HepG2 (cell line): ENCODE measurements around a stretch of chr2.

GRCh38 chr2:24264543-24265130 lies 89.8 kb downstream of the FAM228A start:
- RRBS, 2 experiments: no CpG with 5 or more reads among the region's 6 CpGs
CAGE:
- cytosol, long polyA minus RNA: no peak
- cytosol, long polyA plus RNA: no peak
- long polyA plus RNA: no peak
- nucleus, long polyA minus RNA: no peak
- nucleus, long polyA plus RNA: no peak

- RRBS, 2 experiments: no CpG with 5 or more reads among the region's 15 CpGs
CAGE:
- cytosol, long polyA minus RNA: no peak
- cytosol, long polyA plus RNA: no peak
- long polyA plus RNA: no peak
- nucleus, long polyA minus RNA: no peak
- nucleus, long polyA plus RNA: no peak
Observed at GRCh38 chr2:24281464-24282498, 78.6 kb downstream of the ITSN2 start.

GRCh38 chr2:24303768-24304149 lies 56.6 kb downstream of the ITSN2 start:
- RRBS, 2 experiments: no CpG with 5 or more reads among the region's 2 CpGs
CAGE:
- cytosol, long polyA minus RNA: no peak
- cytosol, long polyA plus RNA: no peak
- long polyA plus RNA: no peak
- nucleus, long polyA minus RNA: no peak
- nucleus, long polyA plus RNA: no peak

- RRBS, 2 experiments: no CpG with 5 or more reads among the region's 3 CpGs
CAGE:
- cytosol, long polyA minus RNA: no peak
- cytosol, long polyA plus RNA: no peak
- long polyA plus RNA: no peak
- nucleus, long polyA minus RNA: no peak
- nucleus, long polyA plus RNA: no peak
Observed at GRCh38 chr2:24354456-24354848, 5.9 kb downstream of the ITSN2 start.

- RRBS, 2 experiments: no CpG with 5 or more reads among the region's 7 CpGs
CAGE:
- cytosol, long polyA minus RNA: no peak
- cytosol, long polyA plus RNA: no peak
- long polyA plus RNA: no peak
- nucleus, long polyA minus RNA: no peak
- nucleus, long polyA plus RNA: no peak
Observed at GRCh38 chr2:24461546-24462178, 29.4 kb upstream of the NCOA1 start.

GRCh38 chr2:24490458-24491065 lies 492 bp upstream of the NCOA1 start:
- RRBS, 2 experiments: 2% methylated on average over 23 to 27 of the region's 44 CpGs
CAGE:
- cytosol, long polyA minus RNA: no peak
- cytosol, long polyA plus RNA: no peak
- long polyA plus RNA: no peak
- nucleus, long polyA minus RNA: no peak
- nucleus, long polyA plus RNA: no peak

DNA sequence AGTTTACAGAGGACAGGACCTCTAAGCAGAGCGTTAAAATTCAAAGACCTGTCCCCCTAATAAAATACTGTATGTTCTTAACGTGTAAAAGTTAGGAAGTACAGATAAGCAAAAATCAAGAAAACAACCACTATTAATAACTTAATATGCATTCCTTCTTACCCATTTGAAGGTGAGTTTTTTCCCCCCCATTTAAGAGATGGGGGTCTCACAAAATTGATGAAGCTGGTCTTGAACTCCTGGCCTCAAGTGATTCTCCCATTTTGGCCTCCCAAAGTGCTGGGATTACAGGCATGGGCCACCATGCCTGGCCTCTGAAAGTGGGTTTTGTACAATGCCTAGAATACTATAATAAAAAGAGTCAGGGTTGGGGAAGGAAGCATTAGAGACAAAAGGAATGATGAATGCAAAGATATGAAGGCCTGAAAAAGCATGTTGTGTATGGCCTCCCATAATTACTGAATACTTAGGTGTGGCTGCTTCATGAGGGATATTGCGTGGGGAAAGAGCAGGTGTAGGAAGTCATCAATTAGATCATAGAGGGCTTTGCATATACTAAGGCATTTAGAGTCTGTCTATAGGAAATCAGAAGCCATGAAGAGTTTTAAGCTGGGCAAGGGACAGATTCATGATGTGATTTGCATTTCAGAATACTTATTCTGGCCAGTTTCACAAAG lies 48.0 kb downstream of the NCOA1 start:
- RRBS, 2 experiments: no CpG with 5 or more reads among the region's 3 CpGs
CAGE:
- cytosol, long polyA minus RNA: no peak
- cytosol, long polyA plus RNA: no peak
- long polyA plus RNA: no peak
- nucleus, long polyA minus RNA: no peak
- nucleus, long polyA plus RNA: no peak

GRCh38 chr2:24554014-24554624 lies 63.1 kb downstream of the NCOA1 start:
- RRBS, 2 experiments: no CpG with 5 or more reads among the region's 4 CpGs
CAGE:
- cytosol, long polyA minus RNA: no peak
- cytosol, long polyA plus RNA: no peak
- long polyA plus RNA: no peak
- nucleus, long polyA minus RNA: no peak
- nucleus, long polyA plus RNA: no peak

GRCh38 chr2:24598155-24598632 lies 107.1 kb downstream of the NCOA1 start:
- RRBS, 2 experiments: no CpG with 5 or more reads among the region's 1 CpG
CAGE:
- cytosol, long polyA minus RNA: no peak
- cytosol, long polyA plus RNA: no peak
- long polyA plus RNA: no peak
- nucleus, long polyA minus RNA: no peak
- nucleus, long polyA plus RNA: no peak

GRCh38 chr2:24677702-24678041 lies 115.5 kb downstream of the PTRHD1 start:
- RRBS, 2 experiments: no CpG with 5 or more reads among the region's 2 CpGs
CAGE:
- cytosol, long polyA minus RNA: no peak
- cytosol, long polyA plus RNA: no peak
- long polyA plus RNA: no peak
- nucleus, long polyA minus RNA: no peak
- nucleus, long polyA plus RNA: no peak

- RRBS, 2 experiments: no CpG with 5 or more reads among the region's 4 CpGs
CAGE:
- cytosol, long polyA minus RNA: no peak
- cytosol, long polyA plus RNA: no peak
- long polyA plus RNA: no peak
- nucleus, long polyA minus RNA: no peak
- nucleus, long polyA plus RNA: no peak
Observed at GRCh38 chr2:24720309-24720855, 72.8 kb downstream of the PTRHD1 start.

- RRBS, 2 experiments: no CpG with 5 or more reads among the region's 10 CpGs
CAGE:
- cytosol, long polyA minus RNA: no peak
- cytosol, long polyA plus RNA: no peak
- long polyA plus RNA: no peak
- nucleus, long polyA minus RNA: no peak
- nucleus, long polyA plus RNA: no peak
Observed at GRCh38 chr2:24751715-24752393, 41.3 kb downstream of the PTRHD1 start.

GRCh38 chr2:24820355-24820900 lies 27.2 kb downstream of the CENPO start:
- RRBS, 2 experiments: no CpG with 5 or more reads among the region's 12 CpGs
CAGE:
- cytosol, long polyA minus RNA: no peak
- cytosol, long polyA plus RNA: no peak
- long polyA plus RNA: no peak
- nucleus, long polyA minus RNA: no peak
- nucleus, long polyA plus RNA: no peak

GRCh38 chr2:24839810-24840486 lies 46.7 kb downstream of the CENPO start:
- RRBS, 2 experiments: no CpG with 5 or more reads among the region's 20 CpGs
CAGE:
- cytosol, long polyA minus RNA: no peak
- cytosol, long polyA plus RNA: no peak
- long polyA plus RNA: no peak
- nucleus, long polyA minus RNA: no peak
- nucleus, long polyA plus RNA: no peak

DNA sequence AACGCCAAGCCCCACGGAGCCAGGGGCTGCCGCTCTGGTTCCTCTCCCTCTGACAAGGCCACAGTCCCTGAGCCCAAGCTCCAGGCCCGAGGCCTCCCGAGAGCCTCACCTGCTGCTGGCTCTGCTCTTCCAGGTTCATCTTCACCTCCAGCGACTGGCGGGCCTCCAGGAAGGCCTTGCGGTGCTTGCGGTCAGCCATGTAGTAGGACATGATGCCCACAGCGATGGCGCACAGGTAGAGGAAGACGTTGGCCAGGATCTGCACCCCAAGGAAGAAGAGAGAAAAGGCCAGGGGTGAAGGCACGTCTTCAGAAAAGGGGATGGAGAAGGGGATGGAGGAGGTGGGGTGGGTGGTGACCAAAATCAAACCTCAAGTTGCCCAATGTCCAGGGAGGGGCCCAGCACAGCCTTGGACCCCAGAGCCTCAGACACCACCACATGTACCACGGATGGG lies 47.5 kb downstream of the ADCY3 start:
- RRBS, 2 experiments: no CpG with 5 or more reads among the region's 14 CpGs
CAGE:
- cytosol, long polyA minus RNA: no peak
- cytosol, long polyA plus RNA: no peak
- long polyA plus RNA: no peak
- nucleus, long polyA minus RNA: no peak
- nucleus, long polyA plus RNA: no peak

DNA sequence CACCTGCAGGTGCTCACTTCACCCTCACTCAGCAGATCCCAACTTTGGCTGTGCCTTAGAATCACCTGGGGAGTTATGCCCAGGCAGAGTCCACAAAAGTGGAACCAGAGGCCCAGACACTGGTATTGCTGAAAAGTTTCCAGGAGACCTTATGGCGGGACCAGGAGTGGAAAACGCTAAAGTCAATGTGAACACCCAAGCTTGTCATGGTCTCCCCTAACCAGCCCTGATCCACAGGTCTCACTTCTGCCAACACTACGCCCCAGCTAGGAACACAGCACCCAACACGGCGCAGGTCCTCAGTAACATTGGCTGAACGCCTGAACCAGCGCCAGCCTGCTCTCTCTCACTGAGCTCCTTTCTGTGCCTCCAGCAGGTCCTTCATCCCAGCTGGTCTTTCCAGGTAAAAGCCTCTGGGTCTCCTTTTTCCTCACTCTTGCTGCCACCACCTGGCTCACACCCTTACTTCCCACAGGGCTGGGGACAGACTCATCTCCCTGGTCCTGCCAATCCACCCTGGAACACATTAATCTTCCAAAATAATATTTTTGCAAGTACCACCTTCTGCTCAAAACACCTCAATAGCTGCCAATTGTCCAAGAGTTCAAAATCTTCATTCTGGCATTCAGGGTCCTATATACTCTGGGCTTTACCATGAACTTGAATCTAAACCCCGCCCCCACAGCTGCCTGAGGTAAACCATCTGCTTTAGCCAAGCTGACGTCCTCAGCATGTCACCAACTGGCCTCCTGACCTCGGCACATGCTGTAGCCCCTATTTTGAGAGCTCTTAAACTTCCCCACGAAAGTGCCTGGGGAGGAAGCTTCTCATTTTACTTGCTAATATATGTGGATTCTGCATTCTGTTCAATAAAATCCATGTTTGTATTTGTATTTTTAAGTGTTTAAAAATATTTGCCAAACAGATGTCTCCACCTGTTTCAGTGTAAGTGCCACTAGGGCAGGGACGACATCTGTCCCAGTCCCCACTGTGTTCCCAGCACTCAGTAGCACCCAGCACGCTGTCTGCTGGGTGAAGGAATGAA lies 34.5 kb downstream of the ADCY3 start:
- RRBS, 2 experiments: no CpG with 5 or more reads among the region's 13 CpGs
CAGE:
- cytosol, long polyA minus RNA: no peak
- cytosol, long polyA plus RNA: no peak
- long polyA plus RNA: no peak
- nucleus, long polyA minus RNA: no peak
- nucleus, long polyA plus RNA: no peak

DNA sequence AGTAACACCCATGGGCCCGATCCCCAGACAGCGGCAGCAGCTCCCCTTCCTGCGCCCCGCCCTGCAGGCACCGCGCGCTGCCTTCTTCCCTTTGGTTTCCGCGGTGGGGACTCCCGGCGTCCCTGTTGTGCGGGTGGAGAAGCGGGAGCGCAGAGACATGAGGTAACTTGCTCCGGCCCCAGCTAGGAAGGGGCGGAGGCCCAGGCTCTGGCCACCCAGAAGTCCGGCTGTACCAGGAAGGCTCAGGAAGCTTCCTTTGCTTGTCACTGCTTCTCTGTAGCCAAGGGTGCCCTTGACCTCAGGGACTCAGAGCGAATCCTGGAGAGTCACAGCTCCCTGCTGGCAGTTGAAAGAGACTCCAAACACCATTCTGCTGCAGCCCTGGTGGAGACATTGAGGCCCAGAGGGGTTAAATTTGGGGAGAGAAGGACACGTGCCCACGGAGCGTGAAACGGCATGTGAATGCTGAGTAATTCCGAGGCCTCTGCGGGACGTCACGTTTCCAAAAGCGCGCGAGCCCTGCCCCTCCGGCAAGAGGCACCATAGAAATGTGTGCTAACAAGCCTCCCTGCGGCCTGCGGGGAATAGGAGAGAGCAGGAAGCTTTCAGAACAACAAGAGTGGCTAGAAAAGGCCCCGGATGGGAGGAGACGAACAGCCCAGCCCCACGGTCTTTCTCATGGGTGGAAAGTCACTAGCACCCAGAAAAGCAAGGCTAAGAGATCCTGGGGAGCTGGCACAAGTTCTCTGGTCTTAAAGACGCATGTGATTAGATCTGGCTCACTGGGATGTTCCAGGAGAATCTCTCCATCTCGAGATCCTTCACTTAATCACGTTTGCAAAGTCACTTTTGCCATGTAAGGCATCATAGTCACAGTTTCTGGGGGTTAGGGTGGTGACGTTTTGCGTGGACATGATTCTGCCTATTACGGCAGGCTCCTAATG lies 6.8 kb upstream of the ADCY3 start:
- RRBS, 2 experiments: 23 to 34% methylated on average over 10 of the region's 41 CpGs
CAGE:
- cytosol, long polyA minus RNA: no peak
- cytosol, long polyA plus RNA: no peak
- long polyA plus RNA: no peak
- nucleus, long polyA minus RNA: no peak
- nucleus, long polyA plus RNA: no peak

DNA sequence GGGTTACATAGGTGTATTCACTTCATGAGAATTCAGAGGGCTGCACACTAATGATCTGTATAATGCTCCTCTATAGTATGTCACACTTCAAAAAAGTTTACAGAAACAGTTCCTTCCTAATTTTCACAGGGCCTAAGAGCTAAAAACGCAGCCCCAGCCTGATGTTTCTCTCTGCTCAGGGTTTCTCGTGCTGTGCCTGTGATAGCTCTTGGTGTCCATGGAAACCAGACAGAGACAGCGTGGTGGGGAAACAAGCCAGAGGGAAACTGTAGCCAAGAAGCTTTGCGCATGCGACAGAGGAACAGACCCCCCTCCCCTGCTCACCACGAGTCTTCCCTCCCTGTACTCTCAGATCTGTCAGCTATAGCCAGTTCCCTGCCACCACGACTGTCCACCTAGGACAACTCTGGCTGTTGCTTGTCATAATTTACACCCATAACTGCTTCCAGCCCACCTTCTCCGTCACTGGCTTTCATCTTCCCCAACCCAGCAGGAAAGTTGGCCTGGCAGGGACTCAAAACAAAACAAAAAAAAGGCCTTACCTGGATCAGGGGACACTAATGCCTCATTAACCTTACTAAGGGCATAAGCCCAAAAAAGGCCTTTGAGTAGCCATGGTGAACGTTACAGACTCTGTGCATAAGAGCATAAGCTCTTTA lies 13.2 kb upstream of the DNAJC27 start:
- RRBS, 2 experiments: no CpG with 5 or more reads among the region's 9 CpGs
CAGE:
- cytosol, long polyA minus RNA: no peak
- cytosol, long polyA plus RNA: no peak
- long polyA plus RNA: no peak
- nucleus, long polyA minus RNA: no peak
- nucleus, long polyA plus RNA: no peak

GRCh38 chr2:25279052-25279797 lies 62.5 kb downstream of the DNMT3A start:
- RRBS, 2 experiments: no CpG with 5 or more reads among the region's 14 CpGs
CAGE:
- cytosol, long polyA minus RNA: no peak
- cytosol, long polyA plus RNA: no peak
- long polyA plus RNA: no peak
- nucleus, long polyA minus RNA: no peak
- nucleus, long polyA plus RNA: no peak

DNA sequence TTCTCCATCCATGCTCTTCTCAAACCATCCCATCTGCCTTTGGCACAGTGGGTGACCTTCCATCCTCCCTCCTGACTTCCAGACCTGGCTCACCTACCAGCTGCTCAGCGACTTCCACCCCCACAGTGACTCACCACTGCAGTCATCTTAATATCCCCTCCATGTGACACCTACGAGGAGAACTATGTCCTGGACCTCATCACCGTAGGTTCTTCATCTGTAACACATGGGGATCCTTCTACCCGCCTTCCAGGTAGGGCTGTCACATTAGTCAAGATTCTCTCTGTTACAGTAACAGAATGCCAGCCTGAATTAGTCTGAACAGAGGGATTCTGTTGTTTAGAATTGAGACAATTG lies 5.8 kb upstream of the DNMT3A start:
- RRBS, 2 experiments: no CpG with 5 or more reads among the region's 4 CpGs
CAGE:
- cytosol, long polyA minus RNA: no peak
- cytosol, long polyA plus RNA: no peak
- long polyA plus RNA: no peak
- nucleus, long polyA minus RNA: no peak
- nucleus, long polyA plus RNA: no peak